Skin of body (tissue), 2 donors: ENCODE measurements around a stretch of chr6.

DNA sequence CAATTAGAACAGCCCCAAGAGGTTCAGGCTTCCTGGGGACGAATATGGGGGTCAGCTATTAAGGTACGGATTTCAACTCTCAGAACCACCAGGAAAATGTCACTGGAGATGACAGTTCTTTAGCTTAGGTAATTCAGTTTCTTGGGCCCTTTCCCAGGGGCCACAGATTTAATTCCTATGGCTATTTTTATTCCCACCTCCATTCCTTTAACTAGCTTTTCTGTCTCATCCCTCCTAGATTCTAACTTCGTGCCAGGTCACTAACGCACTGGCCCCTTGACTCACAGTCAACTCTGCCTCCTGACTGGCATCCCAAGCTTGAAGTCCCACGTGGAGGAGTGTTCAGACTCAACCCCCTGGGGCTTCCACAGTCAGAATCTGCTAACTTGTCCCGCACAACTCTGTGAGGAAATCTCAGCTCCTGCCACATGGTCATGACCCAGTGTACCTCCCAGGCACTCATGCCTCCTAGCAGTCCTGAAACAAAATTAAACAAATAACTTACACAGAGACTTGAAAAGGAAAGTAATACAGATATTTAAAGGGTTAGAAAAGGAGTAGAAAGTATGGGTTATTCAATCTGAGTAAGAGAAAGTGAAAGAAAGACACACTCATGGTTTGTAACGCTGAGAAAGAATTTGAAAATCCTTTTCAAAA lies 135.0 kb downstream of the GMDS start:
- RAMPAGE, long total RNA: no peak

DNA sequence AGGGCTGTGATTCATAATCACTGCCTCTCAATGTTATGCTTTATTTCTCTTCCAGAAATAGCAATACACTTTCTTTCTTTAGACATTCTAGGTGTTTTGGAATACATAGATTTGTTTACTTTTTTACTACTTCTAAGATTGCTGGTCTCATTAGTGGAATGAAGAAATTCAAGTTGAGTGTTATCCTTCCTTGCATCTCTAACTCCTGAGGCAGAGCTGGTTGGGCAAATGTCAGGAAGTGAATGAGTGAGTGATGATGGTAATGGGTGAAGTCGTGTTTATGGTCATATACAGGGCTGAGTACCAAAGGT lies 196.7 kb upstream of the GMDS start:
- RAMPAGE, long total RNA: no peak

DNA sequence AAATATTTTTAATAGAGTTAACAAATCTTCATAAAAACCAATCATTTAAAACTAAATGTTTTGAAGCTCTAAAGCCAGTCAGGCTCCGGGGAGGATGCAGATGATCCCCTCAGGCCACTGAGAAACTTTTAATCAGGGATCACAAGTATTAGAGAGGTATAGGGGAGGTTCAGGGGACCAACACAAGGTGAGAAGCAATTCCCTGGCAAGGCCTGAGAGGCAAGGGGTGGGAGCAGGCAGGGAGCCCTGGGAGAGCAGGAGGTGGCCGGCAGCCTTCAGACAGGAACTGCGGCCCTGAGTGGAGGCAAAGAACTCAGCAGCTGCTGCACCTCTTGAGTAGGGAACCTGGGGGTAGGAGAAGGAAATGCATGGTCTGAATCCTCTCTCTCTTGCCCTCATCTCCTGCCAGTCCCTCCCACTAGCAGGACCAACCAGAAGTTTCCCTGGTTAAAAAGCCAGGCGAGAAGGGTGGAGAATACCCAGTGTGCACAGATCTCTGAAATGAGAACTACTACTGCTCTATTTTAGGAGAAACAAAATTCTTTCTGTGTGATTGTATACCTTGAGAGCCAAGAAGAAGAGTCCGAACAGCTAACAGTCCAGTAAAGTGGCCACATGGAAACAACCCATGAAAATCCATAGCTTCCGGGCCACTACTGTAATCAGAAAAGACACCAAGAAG lies 25.3 kb downstream of the WRNIP1 start:
- RAMPAGE, long total RNA: no peak

GRCh38 chr6:2831462-2832216 lies 10.0 kb downstream of the SERPINB1 start:
- RAMPAGE, long total RNA: no peak

DNA sequence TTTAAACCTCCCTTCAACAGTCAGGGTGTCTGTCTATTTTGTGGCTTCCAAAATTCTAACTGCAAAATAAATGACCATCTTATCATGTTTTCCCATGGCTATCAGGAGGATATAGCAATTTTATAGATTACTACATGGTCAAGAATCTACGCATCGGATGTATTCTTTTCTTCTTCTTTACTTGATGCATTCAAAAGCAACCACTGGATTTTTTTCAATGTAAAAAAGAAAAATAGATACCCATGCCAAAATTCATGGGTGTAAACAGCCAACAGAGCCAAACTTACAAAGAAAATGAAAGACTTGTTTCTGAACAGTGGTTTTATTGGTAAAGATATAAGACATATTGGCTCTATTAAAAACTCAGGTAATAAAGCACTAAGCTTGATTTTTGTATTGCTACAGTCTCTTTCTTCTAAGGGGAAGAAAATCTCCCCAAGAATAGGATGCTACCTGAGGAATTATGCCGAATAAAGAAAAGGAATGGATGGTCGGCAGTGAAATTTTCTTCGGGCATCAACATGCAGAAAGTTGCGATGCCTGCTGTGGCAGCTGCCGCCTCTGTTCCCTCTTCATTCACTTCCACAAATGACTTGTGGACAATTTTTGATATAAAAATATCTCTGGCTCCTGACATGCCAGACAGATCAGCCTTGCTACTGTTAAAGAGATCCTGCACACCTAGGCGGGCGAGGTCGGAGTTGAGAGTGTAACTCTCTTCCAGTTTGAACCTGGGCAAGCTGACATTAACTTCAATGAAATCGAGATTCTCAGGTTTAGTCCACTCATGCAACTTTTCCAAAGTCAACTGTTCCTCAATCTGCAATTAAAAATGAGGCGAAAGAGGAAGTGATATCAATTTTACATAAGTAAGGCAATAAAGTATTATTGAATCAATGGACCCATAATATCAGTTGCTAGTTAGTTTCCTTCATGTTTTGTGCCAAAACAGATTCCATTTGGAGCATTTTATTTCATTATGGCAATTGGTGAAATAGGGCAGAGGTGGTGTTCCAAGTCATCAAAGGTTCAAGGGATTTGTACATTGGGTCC lies 8.1 kb downstream of the SERPINB1 start:
- RAMPAGE, long total RNA: no peak

GRCh38 chr6:2877079-2877690 lies 25.9 kb downstream of the SERPINB9 start:
- RAMPAGE, long total RNA: no peak

- RAMPAGE, long total RNA: no peak
These were observed 12.1 kb downstream of the SERPINB9 start for GRCh38 chr6:2890849-2891501.

DNA sequence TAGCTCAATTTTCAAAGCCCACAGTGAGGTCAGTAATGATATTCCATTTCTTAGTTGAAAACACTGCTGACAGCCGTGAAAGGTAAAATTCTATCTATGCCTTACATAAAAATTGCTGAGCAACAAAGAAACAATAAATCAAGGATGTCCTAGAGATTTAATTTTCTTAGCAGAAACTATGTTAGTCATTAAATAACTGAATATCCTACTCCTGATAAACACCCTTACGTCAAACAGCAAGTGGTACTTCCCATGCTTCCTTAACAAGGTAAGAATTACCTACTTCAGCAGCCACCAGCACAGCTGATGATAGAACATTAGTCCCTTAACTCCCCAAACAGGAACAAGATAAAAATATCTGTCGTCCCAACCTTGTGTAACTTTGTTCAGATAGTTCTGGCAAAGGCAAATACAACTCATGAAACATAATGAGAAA lies 8.8 kb downstream of the SERPINB6 start:
- RAMPAGE, long total RNA: no peak

GRCh38 chr6:2968460-2969633 lies 2.5 kb downstream of the SERPINB6 start:
- RAMPAGE, long total RNA: no peak

- RAMPAGE, long total RNA: no peak
These were observed 1.1 kb downstream of the SERPINB6 start for GRCh38 chr6:2970311-2970701.

- RAMPAGE, long total RNA: no peak
These were observed 4.7 kb upstream of the RIPK1 start for GRCh38 chr6:3063570-3064104.

DNA sequence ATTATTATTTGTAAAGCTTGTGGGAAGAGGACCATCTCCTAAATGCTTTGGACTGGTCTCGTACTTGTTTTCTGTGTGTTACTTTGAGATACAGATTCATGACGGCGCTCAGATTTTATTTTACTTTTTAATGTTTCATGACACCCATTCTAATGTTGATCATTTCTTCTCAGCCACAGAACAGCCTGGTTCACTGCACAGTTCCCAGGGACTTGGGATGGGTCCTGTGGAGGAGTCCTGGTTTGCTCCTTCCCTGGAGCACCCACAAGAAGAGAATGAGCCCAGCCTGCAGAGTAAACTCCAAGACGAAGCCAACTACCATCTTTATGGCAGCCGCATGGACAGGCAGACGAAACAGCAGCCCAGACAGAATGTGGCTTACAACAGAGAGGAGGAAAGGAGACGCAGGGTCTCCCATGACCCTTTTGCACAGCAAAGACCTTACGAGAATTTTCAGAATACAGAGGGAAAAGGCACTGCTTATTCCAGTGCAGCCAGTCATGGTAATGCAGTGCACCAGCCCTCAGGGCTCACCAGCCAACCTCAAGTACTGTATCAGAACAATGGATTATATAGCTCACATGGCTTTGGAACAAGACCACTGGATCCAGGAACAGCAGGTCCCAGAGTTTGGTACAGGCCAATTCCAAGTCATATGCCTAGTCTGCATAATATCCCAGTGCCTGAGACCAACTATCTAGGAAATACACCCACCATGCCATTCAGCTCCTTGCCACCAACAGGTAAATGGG lies 13.0 kb upstream of the BPHL start:
- RAMPAGE, long total RNA: no peak

DNA sequence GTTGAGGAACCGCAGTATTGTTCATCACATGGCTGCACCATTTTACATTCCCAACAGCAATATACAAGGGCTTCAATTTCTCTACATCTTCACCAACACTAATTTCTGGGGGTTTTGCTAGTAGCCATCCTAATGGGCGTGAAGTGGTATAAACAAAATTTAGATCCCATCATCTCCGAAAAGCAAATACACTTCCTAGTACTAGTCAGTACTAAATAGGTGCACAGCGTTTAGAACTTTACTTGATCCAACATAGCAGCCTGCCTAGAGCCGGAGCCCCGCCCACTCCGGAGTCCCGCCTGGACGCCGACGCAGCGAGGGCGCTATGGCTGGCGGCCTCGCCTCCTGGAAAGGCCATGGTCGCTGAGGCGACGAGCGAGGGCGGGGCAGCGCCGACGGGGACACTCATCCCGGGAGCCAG lies 433 bp upstream of the BPHL start:
- RAMPAGE, long total RNA: no peak

DNA sequence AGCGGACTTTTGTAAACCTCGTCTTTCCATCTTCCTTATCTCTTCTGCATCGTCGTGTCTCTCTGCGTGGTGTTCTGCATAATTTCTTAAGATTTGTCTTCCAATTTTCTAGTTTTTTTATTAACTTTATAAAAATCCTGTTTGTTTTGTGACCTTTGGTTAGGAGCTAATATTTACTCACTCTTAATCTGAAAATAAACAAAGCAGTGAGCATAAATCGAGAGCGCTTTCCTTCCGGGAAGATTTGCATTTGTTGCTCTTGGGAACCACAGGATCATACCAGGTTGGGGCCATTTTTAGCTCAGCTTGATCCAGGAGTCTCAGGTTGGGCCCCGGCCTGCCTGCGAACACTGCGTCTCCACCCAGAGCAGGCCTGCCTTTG lies 17.1 kb downstream of the BPHL start:
- RAMPAGE, long total RNA: no peak

- RAMPAGE, long total RNA: no peak
These were observed 2.8 kb downstream of the TUBB2A start for GRCh38 chr6:3154351-3155056.

- RAMPAGE, long total RNA: no peak
These were observed 16.2 kb downstream of the TUBB2B start for GRCh38 chr6:3211193-3211735.

DNA sequence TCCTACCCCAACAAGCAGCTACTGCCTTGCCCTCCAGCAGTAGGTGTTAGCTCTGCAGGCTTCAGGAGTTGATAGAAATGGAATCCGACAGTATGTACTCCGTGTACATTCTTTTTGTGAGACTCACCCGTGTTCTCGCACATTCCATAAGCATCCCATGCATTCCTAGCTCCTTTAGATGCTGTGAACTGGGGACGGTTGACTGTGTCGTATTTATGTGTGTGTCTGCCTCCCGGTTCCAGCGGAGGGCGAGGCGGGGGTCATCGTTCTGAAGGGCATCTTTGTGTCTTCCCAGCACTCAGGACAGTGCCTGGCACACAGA lies 11.6 kb upstream of the PSMG4 start:
- RAMPAGE, long total RNA: no peak

- RAMPAGE, long total RNA: no peak
These were observed 6.0 kb downstream of the PSMG4 start for GRCh38 chr6:3264680-3265124.

- RAMPAGE, long total RNA: no peak
These were observed 13.3 kb downstream of the PSMG4 start for GRCh38 chr6:3271706-3272790.

DNA sequence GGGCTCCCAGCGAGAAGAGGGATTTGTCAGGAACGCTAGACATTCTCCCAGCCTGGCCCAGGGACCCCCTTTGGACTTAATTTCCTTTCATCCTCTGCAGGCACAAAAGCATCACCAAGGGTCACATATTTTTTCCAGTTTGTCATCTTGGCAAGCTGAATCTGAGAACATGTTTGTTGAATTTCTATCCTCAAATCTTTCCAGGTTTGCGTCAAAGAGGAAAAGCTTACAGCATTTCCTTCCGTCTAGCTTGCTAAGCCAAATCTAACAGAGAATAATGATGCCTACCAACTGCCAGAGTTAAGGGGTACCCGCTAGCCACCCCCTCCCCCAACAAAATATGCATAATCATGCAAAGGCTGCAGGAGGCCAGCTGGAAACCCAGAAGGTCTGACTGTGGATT lies 23.0 kb downstream of the PSMG4 start:
- RAMPAGE, long total RNA: no peak